ENCODE measurements around a stretch of chr3.

DNA sequence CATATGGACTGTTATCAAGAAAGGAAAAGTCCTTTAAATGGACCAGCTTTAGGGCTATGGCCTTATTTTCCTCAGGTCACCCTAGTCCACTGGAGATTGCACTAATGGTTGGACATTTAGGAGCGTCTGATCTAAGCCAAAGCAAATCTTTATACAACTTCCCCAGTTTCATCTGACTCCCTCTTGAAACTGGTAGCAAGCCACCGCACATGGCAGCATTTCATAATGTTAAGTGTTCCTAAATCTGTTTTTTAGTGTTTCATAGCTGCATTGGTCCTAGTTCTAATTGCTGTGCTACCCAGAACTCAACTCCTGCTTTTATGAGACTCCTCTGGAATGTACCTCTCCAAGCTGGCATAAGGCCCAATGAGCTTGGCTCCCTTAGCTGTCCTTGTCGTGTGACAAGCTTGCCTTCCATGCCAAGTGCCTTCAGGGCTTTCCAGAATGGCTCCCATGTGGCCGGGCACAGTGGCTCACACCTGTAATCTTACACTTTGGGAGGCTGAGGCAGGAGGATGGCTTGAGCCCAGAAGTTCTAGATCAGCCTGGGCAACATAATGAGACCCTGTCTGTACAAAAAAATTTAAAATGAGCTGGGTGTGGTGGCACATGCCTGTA, 65.3 kb upstream of the FLNB start:
- RRBS, result no CpG with 5 or more reads among the region's 4 CpGs

GRCh38 chr3:57951495-57952185, 56.6 kb upstream of the FLNB start:
- RRBS, result no CpG with 5 or more reads among the region's 10 CpGs

DNA sequence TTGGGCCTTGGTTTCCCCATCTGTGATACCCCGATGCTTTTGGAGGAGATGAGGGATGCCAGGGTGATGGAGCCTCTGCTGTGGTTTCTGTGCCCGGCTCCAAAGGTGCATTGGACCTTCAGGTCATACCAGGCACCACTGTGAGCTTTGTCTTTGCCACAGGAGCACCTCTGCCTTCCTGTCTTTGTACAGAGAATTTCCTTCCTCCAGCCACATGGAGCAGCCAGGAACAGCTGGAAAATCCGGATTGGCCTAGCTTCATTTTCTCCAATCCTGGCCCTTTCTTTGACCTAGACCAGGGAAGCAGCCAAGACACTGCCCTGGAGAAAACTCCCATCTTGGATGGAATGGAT, 51.7 kb upstream of the FLNB start:
- RRBS, result no CpG with 5 or more reads among the region's 3 CpGs

GRCh38 chr3:58044721-58045187, 36.5 kb downstream of the FLNB start:
- RRBS, result no CpG with 5 or more reads among the region's 2 CpGs

DNA sequence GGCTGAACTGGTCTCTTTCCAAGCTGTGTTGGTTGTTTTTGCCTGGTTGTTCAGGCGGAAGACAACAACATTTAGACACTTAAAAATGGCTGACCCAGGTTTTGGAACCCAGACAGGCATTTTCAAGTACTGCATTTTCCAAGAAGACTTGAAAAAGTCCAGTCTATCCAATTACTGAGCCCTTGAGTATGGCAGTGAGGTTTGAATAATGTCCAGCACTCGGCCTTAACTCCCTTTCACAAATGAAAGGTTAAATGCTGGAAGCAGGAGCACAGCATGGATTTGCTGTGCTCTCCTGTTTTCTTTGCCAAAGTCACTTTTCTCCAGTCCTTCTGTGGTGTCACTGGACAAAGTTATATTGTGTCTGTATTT, 93.4 kb downstream of the FLNB start:
- RRBS, result no CpG with 5 or more reads among the region's 2 CpGs

DNA sequence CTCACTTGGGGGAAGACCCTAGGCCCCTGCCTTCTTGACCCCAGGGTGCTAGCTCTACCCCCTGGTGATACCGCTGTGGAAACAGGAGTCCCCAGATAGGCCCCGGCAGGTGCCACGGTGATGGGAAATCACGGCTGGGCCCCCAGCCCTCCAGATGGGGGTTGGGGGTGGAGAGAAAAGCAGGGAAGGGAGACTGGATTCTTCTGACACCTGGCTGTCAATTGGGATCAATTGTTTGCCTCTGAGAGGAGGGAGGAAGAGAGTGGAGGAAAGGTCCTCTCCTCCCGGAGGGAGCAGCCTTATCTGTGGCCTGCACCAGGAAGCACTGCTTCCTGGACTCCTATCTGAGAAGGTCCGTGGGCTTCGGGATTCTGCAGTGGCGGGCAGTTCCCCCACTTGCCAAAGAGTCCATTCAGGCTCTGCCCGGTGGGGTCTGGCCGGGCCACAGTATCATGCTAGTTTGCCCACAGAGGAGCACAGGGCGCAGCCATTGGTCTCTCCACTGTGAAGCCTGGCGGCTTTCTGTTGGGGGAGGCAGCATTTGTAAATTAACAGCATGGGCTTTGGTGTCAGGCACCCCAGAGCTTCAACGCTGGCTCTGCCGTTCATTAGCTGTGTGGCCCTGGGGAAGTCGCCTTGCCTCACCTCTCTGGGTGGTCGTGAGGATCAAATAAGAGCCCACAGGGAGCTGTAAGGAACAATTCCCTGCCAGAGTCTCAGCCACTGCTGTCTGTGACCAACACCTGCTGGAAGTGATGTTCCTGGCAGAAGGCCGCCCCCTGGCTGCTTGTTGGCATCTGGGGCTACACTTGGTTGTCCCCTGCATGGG, 37.3 kb downstream of the DNASE1L3 start:
- RRBS, result no CpG with 5 or more reads among the region's 17 CpGs

GRCh38 chr3:58333017-58334108, 671 bp downstream of the PXK start:
- RRBS, result 3% methylated on average over 28 of the region's 63 CpGs

- RRBS, result no CpG with 5 or more reads among the region's 6 CpGs
Measured at GRCh38 chr3:58351948-58352445, 19.3 kb downstream of the PXK start.

GRCh38 chr3:58354958-58355482, 22.3 kb downstream of the PXK start:
- RRBS, result no CpG with 5 or more reads among the region's 11 CpGs

DNA sequence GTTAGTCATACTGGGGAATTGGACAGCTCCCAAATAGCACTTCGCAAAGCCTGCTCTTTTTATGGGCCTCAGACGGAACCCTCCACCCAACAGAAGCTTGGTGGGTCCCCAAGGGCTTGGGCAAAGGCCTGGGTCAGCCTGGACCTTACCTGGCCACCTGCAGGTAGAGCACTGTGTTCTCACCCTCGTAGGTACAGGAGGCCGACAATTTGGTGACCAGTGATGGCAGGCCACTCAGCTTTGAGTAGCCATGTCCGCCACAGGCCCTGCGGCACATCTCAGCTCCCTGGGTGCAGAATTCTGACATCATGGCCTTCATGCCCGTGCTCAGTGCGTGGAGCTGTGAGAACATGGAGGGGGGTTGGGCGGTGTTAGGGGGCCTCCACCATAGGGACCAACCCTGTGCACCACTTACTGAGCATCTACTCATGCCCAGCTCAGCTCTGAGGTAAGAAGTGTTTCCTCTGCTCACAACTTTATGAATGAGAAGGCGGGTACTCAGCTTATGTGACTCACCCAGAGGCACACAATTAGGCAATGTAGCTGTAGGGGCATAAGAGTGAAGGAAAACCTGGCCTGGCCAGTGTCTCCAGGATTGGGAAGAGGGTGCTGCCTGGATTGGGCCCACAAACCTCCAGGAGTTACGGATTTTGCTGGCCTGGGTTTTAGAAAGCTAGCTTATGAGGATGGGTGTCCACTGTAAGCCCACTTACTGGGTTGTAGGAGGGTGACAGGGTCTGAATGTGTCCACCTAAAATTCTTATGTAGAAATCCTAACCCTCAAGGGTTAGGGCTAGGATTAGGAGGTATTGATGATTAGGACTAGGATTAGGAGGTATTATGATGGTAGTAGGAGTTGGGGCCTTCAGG, 10.4 kb downstream of the ACOX2 start:
- RRBS, result no CpG with 5 or more reads among the region's 11 CpGs

DNA sequence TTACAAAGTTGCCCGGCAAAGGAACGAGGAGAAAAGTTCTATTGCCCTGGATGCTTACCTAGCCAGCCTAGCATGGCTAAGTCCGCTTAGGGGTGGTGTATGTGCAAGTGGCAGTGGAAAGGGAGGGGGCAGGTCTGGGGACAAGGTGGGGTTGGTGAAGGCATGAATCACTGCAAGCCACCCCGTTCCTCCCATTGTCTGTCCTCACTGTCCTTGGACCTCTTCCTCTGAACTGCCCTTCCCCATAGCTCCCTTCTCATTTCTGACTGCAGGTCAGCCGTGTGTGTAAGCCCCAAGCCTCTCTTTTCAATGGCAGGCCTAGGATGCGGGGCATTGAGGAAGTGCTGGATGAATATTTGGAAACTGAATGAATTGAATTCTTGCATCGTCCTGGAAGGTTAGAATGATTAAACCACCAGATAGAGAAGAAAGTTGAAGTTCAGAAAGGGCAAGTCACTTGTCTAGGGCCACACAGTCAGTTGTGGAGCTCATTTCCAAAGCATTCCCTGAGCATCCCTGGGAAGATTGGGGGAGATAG, 8.6 kb downstream of the FAM3D start:
- RRBS, result no CpG with 5 or more reads among the region's 7 CpGs

DNA sequence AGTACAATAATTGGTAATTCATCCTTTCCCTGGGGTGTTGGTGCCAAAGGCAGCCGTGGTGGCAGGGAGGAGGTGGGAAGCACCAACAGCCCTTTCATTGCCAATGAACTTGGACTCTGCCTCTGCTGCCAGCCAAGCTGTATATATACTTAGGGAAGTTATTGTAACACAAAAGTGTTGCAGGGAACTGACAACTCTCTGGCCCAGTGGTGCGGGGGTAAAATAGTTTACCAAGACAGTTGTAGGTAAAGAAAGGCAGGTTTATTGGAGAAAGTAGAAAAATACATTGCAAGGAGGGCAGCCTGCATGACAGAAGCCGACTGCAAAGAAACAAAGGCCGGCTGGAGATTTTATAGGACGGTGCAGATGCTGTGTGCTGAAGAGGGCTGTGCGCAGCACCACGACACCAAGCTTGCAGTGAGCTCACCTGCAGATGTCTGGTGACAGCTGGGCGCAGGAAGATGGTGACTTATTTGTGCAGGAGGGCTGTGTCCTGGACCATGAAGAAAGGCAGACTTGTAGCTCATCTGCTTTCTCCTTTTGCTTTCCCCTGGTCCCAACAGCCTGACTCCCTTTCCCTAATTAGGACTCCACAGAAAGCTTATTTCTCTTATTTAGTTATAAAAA, 4.1 kb upstream of the FAM3D start:
- RRBS, result no CpG with 5 or more reads among the region's 8 CpGs

GRCh38 chr3:58785106-58785422, 118.5 kb upstream of the FAM3D start:
- RRBS, result no CpG with 5 or more reads among the region's 3 CpGs

- RRBS, result no CpG with 5 or more reads among the region's 9 CpGs
Measured at GRCh38 chr3:59385227-59385442, 335.3 kb upstream of the CFAP20DC start.

DNA sequence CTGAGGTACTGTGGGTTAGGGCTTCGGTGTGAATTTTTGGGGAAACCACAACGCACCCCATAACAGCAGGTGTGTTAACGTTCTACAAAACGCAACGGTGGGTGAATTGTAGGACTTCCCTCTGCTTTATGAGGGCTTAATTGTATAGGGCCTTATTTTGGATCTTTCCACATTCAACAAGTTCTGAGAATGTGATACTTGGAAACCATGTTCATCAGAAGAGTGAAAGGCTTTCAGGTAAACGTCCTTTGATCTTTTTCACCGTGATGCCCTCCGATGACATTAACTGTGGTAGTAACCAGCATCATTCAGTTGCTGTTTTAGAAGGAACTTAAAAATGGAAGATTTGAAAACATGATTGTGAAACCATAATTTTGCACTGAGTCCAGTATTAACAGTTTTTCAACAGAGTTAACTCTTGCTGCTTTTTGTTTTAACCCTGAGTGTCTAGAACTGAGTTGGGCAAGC, 998.7 kb upstream of the CFAP20DC start:
- RRBS, result no CpG with 5 or more reads among the region's 8 CpGs

- RRBS, result no CpG with 5 or more reads among the region's 2 CpGs
Measured at GRCh38 chr3:60080467-60081151, 1030.8 kb upstream of the CFAP20DC start.

- RRBS, result no CpG with 5 or more reads among the region's 4 CpGs
Measured at GRCh38 chr3:60131719-60132406, 1082.0 kb upstream of the CFAP20DC start.

GRCh38 chr3:60319518-60319991, 931.7 kb downstream of the FHIT start:
- RRBS, result no CpG with 5 or more reads among the region's 7 CpGs

- RRBS, result no CpG with 5 or more reads among the region's 6 CpGs
Measured at GRCh38 chr3:61642315-61643291, 81.2 kb downstream of the PTPRG start.

Data from non-pigmented ciliary epithelial cell (primary cell).